Occipital lobe (tissue), 2 donors: ENCODE results near the genes SNU13 and WBP2NL.

GRCh38 chr22:41090801-41091673, 1.4 kb upstream of the EP300 start:
- RAMPAGE, long total RNA = no peak

DNA sequence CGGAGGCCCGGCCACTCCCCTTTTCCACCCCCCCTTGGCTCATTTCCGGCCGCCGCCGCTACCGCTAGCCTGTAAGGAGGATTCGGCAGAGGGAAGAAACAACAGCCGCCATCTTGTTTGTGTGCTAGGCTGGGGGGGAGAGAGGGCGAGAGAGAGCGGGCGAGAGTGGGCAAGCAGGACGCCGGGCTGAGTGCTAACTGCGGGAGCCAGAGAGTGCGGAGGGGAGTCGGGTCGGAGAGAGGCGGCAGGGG, 793 bp upstream of the EP300 start:
- RAMPAGE, long total RNA = no peak

GRCh38 chr22:41093910-41094660, 1.7 kb downstream of the EP300 start:
- RAMPAGE, long total RNA = no peak

- RAMPAGE, long total RNA = no peak
Observed at GRCh38 chr22:41118730-41119038, 26.3 kb downstream of the EP300 start.

- RAMPAGE, long total RNA = no peak
Observed at GRCh38 chr22:41169212-41169739, 35.8 kb upstream of the L3MBTL2 start.

DNA sequence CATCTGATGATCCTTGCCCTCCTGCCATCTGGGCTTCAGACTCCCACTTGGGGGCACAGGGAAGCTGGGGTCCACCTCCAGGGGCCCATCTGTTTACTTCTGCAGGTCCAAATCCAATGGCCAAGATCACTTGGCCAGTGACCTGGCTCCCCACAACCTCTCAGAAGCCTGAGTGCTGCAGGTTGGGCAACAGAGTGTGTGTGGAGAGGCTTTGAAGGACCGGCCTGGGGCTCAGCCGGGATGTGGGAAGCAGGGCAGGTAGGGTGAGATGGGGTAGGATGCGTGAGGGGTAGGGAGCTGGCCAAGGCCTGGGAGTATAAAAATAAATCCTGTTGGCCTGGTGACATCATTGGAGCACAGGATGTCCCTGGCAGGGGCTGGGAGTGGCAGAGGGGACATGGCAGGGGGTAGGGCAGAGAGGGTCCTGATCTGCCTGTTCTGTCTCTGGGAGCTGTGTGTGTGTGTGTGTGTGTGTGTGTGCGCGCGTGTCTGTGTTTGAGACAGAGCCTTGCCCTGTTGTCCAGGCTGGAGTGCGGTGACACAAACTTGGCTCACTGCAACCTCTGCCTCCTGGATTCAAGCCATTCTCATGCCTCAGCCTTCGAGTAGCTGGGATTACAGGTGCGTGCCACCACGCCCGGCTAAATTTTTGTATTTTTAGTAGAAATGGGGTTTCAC, 28.6 kb downstream of the TEF start:
- RAMPAGE, long total RNA = no peak

DNA sequence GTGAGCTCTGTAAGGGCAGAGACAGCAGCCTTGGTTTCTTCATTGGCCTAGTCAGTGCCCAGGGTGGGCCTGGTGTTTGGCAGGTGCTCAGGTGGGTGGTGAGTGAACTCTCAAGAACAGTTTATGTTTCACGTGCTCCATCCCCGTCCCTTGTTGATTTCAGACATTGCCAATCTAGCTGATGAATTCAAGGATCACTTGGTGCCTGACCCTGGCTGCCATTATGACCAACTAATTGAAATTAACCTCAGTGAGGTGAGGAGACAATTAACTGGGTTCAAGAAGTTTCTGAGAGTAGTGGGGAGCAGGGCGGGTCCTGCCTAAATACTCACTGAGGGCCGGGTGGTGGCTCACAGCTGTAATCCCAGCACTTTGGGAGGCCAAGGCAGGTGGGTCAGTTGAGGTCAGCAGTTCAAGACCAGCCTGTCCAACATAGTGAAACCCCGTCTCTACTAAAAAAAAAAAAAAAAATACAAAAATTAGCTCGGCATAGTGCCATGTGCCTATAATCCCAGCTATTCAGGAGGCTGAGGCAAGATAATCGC, 25.9 kb downstream of the POLR3H start:
- RAMPAGE, long total RNA = no peak

GRCh38 chr22:41549398-41549722, 5.1 kb upstream of the POLR3H start:
- RAMPAGE, long total RNA = no peak

DNA sequence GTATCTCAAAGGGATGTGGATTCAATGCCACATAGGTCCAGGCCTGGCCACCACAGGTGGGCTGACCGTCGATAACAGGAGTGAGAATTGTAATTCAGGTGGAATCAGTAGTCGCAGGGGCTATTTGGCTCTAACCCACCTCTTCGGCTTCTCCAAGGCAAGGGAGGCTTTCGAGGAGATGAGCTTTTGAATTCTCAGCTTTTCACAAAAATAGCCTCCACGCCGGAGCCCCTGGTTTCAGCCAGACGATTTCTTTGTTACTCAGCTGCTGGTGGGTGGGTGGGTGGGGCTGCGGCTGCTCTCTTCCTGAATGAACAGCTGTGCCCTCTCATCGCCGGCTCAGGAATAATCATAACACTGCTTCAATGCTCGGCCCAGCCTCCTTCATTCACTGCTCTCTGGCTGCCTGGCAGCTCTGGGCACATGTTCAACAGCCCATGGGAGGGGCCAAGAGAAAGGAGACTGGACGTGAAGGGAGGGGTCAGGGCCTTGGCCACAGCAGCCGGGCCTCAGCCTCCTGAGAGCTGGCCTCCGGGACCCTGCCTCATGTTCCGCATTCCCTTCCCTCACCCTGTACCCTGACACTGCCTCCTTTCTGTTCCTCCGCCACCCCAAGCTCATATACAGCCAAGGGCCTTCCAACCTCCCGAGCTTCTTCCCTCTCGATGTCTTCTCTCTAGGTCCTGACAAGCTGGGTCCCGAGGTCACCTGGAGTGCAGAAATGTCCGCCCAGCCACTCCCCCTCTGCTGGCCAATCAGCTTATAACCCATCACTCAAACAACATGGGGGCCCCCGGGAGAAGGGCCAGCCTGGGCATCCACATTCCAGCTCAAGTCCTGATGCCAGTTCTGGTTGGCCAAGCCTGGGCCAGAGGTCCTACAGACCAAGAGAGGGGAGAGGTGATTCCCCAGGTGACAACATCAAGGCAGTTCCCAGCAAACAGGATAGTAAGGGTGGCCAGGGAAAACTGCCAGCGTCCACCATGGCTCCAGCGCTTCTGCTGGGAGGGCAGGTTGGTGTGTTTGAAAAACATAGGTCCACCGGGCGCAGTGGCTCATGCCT, 3.3 kb upstream of the CSDC2 start:
- RAMPAGE, long total RNA = no peak

DNA sequence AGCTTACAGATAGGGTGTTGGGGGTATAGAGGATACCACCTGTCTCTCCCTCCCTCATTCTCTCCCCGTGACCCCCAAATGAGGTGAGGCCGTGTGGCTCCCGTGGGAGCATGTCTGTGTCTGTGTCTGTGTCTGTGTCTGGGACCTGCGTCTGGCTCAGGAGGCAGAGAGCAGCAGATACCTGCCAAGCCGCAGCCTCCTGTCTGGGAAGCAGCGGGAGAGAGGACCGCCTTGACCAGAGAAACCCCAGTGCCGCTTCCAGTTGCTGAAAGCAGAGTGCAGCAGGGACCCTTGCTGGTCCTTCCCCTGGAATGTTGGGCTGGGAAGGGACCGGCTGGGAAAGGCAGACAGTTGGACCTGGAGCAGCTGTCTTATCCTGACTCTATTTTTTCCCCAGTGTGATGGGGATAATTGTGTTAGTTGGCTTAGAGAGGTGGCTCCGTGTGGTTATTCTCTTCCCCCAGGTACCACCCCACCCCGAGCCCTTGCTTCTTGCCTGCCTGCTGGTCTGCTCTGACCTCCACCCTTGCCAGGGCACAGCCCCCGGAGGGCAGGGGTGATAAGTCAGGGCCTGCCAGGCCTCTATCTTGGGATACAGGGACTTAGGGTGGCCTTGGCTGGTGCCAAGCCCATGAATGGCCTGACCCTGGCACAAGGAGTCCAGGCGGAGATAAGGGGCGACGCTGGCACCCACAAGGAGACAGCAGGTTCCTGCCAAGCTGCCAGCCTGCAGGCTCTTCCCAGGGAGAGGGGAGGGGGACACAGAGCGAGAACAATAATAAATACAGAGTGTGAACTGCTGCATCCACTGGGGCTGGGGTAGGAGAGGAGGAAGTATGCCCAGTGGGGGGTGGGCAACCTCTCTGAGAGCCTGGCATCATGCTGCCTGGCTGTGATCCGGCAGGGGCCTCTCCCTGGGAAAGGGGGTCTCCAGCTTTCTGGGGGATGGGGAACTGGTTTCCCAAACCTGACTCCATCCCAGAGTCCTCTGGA, 777 bp downstream of the CSDC2 start:
- RAMPAGE, long total RNA = no peak

GRCh38 chr22:41613389-41613981, 7.4 kb downstream of the DESI1 start:
- RAMPAGE, long total RNA = no peak

DNA sequence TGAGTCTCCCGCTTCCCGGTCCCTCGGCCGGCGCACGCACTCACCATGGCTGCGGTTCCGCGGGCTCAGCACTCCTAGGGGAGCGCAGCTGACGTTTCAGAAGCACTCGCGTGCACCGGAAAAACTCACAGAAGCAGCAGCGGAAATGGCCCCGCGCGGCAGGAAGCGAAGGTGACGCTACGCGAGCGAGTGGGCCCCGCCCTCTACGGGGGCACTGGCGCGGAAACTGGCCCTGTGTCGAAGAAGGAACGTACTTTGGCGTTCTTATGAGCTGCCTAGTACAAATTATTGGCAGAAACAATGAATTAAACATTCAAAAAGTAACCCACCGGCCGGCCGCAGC, at the start of gene SNU13:
Gene SNU13, minus strand, starts transcription at position 118 of the 343 bp plus-strand sequence.
- RAMPAGE, long total RNA = start-site peak on the minus strand centred at position 88 of the sequence, 42 bp wide, 498 and 218 reads in 2 replicates

- RAMPAGE, long total RNA = no peak
Observed at GRCh38 chr22:41693867-41694862, 5.1 kb upstream of the MEI1 start.

- RAMPAGE, long total RNA = no peak
Observed at GRCh38 chr22:41857481-41858114, 24.7 kb downstream of the SREBF2 start.

GRCh38 chr22:41862581-41863318, 29.8 kb downstream of the SREBF2 start:
- RAMPAGE, long total RNA = no peak

DNA sequence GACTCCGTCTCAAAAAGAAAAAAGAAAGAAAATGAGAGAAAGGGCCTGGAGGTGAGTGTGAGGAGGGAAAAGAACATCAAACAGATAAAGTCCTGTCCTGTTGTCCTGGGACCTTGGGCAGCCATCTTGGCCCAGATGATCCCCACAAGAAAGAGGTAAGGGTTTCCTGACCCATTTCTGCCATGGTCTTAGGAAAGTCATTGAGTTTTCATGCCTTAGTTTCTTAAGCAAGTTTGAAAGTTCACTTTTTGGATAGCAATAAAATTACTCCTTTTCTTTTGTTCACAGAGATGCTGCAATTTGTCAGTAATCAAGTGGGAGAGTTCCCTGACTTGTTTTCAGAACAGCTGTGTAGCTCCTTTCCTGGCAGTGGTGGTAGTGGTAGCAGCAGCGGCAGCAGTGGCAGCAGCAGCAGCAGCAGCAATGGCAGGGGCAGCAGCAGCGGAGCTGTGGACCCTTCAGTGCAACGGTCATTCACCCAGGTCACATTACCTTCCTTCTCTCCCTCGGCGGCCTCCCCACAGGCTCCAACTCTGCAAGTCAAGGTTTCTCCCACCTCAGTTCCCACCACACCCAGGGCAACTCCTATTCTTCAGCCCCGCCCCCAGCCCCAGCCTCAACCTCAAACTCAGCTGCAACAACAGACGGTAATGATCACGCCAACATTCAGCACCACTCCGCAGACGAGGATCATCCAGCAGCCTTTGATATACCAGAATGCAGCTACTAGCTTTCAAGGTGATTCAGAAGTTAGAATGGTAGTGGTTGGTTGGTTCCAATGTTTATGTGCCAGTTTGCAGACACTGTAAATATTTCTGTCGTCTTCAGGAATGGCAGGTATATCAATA, 33.9 kb downstream of the SREBF2 start:
- RAMPAGE, long total RNA = no peak

GRCh38 chr22:41876870-41877603, 37.8 kb downstream of the SHISA8 start:
- RAMPAGE, long total RNA = no peak

- RAMPAGE, long total RNA = no peak
Observed at GRCh38 chr22:41900717-41901254, 14.1 kb downstream of the SHISA8 start.

DNA sequence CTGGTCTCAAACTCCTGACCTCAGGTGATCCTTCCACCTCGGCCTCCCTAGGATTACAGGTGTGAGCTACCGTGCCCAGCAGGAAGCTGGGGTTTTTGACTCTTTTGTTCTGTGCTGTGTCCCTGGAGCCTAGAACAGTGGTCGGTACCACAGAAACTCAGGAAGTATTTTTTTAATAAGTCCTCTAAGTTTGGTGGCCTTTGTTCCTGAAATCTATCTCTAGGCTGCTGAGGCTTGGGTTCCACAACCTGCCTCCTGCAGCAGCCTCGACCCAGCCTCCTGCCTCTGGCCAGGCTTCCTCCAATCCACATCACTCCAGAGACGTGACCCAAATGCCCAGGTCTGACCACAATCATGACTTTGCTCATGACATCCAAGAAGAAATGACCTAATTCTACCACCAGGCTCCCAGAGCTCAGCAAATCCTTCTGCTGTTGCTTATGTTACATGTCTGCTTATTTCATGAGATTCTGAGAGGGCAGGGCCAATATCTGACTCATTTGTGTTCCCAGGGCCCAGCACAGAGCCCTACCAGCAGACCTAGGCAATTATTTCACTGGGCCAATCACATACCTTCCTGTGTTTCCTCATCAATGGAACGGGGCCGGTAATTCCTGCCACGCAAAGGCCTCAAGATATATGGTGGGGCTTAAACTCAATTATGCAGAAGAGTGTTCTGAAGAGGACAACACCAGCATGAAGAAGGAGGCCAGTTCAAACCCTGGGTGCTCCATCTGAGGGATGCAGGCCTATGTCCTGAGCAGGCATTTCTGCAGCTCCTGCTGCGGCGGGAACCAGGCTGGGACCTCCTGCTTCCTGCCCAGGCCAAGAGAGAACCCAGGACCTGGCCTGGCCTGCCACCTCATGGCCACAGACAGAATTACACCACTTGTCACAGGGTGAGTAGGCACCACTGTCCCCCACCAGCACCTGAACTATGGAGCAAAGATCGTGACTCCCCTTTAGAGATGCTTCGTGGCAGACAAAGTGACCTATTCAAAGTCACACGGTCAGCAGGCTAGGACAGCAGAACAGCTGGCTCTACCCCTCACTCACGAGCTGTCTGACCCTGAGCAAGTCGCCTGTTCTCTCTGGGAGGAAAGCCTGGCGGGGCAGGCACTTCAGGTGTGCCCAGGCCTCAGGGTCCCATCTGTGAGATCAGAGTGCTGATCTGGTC, 6.0 kb downstream of the CENPM start:
- RAMPAGE, long total RNA = no peak

DNA sequence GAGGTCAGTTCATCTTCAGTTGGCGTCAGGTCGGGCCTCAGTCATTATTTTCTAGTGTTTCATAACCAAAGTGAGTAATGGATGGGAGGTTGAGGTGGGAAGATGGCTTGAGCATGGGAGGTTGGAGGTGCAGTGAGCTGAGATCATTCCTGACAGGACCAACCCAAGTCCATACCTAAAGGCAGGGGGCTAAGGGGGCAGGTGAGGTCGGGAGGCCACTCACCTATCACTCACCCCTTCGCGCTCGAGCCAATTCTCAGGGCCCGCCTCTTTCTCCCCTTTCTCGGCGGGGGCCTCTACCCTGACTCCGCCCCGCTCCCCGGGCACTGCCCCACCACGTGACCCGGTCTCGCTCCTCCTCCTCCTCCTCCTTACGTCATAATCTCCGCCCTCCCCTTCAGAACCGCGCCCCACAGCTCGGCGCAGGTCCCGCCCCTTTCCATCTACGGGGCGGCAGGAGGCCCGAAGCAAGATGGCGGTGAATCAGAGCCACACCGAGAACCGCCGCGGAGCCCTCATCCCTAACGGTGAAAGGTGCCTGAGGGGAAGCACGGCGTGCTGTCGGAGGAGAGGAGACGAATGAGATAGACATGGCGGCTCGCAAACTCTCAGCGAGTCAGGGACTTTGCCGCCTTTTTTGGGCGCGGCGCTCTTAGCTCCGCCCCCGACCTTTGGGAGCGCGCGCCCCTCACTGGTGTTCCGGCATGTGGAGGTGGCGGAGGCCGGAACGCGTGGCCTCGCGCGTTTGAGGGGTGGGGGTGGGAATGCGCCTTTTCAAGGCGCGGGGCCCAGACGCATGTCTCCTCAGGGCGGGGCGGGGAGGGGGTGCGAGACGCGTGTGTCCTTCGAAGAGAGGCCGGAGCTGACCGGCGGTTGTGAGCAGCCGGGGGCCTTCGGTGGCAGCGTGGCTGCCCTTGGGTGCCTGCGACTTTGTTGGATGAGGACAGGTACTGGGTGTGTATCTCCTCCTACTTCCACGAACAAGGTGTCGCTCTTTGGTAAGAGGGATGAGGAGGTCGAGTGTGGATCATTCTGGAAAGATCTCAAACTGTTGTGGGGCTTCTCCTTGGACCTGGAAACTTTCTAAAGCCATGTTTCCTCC, at the start of gene WBP2NL:
Gene WBP2NL, plus strand, starts transcription at position 442 of the 1,102 bp plus-strand sequence.
- RAMPAGE, long total RNA = no peak